Skin of body (tissue), 2 donors: ENCODE measurements around a stretch of chr2.

DNA sequence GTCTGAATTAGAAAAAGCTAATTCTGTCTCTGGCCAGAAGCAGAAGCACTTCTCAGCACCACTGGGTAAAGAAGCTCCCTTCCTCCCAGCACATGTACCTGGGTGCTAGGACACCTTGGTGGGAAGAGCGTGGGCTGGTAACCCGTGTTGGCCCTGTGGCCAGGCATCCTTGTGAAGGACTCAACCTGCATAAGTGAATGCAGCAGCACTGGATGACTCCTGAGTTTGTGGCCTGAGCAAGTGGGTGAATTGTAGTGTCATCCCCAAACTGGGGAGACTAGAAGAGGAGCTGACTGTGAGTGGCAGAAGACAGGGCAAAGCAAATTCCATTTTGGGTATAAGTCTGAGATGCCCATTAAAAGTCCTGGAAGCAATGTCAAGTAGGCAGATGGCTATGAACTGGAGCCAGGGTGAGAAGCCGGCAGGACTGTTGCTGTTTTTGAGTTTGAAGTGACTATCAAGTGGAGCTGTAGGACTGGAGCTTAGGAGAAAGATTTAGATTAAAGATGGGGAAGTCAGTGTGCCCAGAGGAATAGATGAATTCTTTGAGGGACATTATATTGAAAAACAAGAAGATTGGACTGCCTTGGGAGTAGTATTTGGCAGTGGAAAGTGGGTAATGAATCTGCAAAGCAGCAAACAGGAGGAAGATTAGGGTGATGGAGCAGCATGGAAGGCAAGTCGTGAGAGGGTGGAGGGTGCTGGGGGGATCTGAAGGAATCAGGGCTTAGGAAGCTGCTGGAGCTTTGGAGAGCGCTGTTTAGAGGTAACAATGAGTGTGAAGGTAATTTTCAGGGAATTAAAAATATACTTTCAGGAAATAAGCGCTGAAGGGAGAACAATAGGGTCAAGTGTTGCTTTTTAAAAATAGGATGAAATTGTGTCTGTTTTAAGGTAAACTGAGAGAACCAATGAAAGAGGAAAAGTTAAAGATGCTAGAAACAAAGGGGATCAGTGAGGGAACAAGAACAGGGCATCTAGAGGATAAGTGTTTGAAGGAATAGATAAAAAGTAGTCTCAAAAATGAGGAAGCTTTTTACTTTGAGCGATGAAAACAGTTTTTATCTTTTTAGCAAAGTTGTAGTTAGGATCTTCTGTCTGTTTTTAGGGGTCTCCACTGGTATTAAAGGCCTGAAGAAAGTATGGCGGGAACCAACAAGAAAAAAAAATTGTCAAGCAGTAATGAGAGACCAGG is 63.0 kb downstream of the STAT1 start:
- RAMPAGE, long total RNA, result no peak

- RAMPAGE, long total RNA, result no peak
These were observed 43.0 kb downstream of the STAT1 start for GRCh38 chr2:190970894-190971445.

DNA sequence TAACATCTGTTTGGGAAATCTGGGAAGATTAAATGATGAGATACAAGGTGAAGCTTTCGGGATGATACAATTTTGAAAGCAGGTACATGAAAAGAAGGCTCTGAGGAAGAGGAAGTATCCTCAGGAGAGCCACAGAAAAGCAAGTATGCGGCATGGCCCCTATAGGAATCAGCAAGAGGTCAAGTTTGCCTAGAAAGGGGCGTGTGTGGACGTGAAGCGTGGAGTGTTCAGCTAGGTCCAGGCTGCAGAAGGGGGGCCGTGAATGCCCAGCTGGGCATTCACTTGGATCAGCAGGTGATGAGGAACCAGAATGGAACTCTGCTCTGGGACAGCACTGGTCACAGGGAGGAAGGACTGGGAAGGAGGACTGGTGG is 19.9 kb downstream of the STAT1 start:
- RAMPAGE, long total RNA, result no peak

DNA sequence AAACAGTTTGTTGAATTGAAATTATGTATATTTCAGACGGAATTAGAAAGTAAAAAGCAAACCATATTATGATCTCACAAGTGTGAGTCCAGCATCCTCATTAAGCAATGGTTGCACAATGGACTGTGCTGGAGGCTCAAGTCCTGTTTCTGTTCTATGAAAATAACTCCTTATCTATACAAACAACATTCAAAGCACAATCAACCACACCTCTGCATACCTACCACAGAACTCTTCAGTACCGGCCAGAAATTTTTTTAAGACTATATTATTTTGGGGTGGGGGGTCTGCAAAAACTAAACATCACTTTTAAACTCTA is 902 bp downstream of the STAT1 start:
- RAMPAGE, long total RNA, result no peak

DNA sequence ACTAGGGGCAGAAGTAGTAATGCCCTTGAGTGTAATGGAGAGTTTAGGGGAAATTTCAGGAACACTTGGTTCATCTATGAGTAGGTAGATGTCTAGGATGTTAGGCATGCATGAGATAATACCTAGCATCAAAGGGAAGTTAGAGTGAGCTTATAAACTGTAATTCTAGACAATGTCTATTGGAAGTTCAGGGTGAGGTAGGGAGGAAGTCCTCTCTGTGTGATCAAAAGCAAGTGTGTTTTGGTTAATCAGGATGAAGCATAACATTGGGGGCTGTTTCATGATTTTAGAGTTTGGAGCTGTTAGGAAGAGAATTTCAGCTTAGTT is 8.7 kb upstream of the STAT1 start:
- RAMPAGE, long total RNA, result no peak

DNA sequence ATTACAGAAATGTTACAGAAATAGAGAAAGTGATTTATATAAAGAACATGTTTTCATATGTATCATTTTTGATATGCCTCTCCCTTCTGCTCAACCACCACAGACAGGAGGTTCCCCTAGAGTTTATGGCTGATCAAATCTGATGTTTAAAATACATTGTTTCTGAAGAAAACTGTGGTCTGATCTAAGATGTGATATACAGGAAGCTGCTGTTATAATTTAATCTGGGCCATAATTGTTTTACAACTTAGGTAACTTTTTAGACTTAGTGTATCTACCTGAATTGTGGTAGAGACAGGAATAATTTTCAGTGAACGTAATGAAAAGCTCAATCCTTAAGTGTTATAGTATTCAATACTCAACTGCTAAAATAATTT is 37.0 kb downstream of the STAT4 start:
- RAMPAGE, long total RNA, result no peak

- RAMPAGE, long total RNA, result no peak
These were observed 36.4 kb downstream of the STAT4 start for GRCh38 chr2:191114227-191115045.

DNA sequence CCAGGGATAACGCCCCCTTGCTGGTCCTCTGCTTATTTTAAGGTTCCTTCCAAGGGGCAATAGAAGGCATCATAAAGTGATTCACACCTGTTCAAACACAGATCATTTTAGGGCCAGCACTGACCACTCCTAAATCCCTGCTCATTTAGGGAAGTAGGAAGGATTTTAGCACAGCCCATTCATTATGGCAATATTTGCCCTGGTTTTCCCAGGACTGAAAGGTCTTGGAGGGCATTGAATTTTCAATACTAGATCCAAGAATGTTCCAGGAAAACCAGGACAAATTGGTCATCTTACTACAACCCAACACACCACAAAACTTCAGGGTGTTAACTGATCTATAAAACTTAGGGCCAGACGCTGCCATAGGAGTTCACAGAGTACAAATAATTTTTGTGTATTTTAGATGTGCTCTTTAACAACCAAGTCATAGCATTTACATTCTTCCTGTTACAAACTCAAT is 26.4 kb upstream of the STAT4 start:
- RAMPAGE, long total RNA, result no peak

DNA sequence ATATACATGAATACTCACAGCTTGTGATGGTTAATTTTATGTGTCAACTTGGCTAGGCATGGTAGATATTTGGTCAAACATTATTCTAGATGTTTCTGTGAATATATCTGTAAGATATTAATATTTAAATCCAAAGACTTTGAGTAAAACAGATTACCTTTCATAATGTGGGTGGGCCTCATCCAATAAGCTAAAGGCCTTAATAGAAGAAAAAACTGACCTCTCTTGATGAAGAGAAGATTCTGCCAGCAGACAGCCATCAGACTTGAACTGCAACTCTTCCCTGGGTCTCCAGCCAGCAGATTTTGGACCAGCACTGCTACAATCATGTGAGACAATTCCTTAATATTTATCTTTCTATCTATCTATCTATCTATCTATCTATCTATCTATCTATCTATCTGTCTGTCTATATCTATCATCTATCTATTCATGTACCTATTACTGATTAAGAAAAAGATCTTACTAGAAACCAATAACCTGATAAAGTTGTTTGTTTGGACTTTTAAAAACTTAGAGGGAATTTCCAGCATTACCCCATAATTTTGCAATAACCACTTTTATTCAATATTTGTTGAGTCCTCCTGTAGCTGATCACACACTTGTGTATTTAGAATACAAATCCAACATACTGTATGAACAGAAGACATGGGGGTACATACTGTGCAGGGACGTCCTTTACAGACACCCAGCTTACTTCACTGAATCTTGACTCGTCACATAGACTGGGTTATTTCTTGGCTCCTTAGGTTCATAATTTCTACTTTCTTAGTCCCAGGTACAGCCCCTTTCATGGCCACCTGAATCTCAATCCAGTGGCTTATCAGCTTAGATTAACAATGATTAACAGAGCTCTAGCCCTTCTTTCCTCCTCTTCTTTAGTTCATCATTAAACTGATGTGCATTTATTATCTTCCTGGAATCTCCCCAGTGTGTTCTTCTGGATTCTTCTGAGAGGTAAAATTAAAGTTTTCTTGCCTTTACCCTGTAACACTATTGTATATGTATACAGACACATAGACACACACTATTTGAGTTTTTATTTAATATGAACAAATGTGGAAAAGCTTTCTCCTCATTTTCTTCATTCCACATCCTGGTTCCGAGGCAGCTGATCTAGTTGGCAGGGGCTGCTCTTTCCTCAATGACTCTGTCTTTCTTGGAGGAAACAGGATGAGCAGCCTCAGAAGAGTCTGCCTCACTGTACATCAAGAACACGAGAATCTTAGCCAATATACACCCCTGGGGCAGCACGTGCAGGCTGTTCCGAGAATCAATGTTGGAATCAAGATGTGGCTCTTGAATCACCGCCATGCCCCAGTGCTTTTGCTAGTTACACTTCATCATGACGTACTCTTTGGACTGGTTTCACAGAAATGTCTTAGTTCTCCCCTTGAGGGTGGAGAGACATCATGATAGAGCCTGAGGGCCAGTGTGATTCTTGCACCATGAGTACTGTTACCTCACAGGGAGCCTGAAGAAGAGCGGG is 27.4 kb upstream of the STAT4 start:
- RAMPAGE, long total RNA, result no peak

DNA sequence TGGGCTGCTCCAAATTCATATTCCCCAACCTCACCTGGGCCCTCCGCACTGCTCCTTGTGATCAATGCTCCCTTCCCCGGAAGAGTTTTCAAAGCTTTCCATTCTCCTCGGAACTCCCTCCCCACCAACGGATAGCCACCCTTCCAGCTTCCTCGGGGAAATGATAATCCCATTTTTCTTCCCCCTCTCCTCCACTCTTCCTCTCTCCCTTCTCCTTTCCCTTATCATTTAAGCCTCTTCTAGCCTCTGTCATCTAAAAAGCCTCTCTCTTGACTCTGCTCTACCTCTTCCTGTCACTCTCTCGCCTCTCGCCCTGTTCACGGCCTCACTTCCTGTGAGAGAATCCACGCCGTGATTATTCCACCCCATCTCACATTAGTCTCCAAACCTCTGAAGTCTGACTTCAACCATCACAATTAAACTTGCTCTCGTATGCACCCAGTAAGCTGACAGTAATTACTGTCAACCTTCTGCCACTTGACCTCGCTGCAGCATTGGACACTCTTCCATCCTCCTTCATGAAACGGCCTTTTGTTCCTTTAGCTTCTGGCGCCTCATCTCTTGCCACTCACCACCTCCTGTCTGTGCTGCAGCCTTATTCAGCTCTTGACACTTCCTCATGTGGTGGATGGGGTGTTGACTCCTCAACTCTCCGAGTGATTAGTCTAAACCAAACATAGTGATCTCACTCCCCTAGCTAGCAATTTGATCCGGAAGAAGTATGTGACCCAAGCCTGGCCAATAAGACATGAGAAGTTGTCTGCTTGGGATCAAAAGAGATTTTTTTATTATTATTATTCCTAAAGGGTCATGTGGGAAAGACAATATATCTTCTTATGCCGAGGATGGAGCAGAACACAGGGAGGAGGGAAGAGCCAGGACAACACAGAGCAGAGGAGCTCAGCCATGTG is 38.6 kb upstream of the MYO1B start:
- RAMPAGE, long total RNA, result no peak

DNA sequence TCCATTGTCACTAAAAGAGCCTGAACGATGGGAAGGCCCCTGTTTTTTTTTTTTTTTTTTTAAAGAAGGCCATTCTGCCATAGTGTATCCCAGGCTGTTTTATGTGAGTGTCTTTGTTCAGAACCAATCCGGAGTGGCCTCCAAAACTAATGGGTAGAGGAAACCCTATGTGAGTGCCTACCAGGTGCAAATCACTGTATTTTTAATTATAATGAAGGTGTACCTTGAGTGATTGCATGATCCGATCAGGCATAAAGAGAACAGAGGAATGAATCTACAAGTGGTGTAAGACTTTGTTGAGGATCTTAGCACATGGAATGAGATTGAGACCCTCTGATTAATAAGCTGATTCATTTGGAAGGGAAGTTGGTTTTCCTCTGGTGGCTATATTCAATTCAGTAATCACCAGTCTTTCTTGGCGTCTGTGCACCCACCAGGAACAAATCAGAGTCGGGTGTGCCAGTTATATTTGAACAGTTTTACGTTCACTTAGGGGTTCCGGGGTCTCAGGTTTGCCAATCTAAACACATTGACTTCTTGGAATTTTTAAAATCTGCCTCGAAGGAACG is 20.0 kb downstream of the MYO1B start:
- RAMPAGE, long total RNA, result no peak

DNA sequence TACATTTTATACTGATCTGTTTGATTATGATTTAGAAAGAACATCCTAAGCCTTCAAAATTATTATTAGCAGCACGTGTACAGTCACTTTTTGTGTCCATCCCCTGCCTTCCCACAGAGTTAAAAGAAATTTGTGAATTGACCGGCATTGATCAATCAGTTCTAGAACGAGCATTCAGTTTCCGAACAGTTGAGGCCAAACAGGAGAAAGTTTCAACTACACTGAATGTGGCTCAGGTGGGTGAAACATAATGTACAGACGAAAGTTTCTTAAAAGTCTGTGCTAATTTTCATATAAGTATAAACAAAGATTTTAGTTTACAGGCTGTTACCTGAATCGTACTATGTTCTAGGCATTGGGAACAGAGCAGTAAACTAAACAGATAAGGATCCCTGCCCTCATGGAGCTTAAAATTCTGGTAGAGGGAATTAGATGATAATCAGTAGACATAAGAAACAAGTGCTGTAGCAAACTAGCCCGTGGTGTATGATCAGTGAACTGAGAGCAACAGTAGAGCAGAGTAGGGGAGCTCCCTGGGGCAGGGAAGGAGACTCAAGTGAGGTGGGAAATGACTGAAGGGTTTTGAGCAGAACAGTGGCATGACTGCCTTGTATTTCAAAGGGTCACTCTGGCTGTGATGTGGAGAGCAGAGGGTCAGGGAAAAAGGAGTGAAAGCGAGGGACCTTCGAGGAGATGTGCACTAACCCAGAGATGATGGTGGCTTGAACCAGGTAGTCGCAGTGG is 119.0 kb downstream of the MYO1B start:
- RAMPAGE, long total RNA, result no peak

- RAMPAGE, long total RNA, result no peak
These were observed 132.0 kb downstream of the MYO1B start for GRCh38 chr2:191376905-191377843.

- RAMPAGE, long total RNA, result no peak
These were observed 170.4 kb downstream of the MYO1B start for GRCh38 chr2:191415265-191416408.

- RAMPAGE, long total RNA, result no peak
These were observed 83.9 kb upstream of the NABP1 start for GRCh38 chr2:191593964-191594445.

DNA sequence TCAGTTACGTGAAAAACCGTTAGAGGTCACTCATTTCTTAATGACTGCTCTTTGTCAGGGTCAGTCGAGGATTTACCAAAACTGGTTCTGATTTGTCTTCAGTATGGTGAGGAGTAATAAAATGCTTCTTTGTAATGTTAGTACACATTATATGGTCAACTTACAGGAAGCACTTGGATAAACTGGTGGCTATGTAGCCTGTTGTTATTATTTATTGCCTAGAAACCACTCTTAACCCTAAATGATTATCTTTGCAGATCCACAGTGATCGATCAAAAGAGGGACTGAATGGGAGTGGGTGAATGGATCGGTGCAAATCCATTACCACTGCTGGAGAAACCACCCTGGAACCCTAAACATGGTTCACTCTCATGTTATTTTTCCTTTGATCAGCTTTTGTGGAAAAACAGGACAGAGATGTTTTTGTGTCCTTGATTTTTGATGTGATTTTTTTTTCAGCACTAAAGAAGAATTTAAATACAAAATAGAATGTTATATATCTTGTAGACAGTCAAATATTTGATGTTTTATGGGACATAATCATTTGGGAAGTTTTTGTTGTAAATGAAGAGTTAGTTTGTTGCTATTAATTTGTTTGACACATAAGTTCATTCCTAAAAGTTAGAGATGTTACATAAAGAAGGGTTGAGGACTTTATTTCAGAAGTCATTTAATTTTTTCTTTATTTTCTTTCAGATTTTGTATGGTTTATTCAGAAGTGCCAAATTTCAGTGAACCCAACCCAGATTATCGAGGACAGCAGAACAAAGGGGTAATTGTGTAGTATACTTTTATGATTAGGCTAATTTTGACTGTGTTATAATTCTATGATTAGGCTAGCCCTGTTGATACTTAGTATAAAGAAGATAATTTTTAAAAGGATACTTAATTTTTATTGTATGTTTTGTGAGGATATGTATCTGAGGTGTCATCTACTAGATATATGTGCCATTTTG is 5.4 kb downstream of the NABP1 start:
- RAMPAGE, long total RNA, result no peak

DNA sequence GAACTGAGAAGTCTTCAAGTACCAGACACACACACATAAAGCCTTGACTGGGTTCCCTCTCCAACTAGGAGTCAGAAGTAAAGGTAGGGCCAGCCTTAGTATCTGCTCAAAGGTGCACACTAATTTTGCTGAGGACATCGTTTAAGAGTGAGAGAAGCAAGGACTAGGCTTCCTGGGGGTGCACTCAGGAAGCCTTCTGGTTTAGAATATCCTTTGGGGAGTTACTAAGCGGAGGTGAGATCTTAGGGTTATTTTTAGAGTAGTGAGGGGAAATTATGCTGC is 9.8 kb downstream of the CAVIN2 start:
- RAMPAGE, long total RNA, result no peak

DNA sequence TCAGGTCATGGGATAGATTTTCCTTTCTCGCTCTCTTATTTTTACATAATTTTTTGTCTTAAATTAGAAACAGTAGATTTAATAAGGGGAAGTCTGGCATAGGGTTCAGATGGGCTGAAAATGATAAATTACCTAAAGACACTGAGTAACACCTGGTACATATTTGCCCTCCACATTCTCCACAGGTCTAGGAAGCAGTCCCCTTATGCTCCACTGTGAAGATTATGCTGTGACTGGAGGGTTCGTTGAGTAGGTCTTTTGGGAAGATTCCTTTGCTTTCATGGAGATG is 3.6 kb downstream of the CAVIN2 start:
- RAMPAGE, long total RNA, result no peak

DNA sequence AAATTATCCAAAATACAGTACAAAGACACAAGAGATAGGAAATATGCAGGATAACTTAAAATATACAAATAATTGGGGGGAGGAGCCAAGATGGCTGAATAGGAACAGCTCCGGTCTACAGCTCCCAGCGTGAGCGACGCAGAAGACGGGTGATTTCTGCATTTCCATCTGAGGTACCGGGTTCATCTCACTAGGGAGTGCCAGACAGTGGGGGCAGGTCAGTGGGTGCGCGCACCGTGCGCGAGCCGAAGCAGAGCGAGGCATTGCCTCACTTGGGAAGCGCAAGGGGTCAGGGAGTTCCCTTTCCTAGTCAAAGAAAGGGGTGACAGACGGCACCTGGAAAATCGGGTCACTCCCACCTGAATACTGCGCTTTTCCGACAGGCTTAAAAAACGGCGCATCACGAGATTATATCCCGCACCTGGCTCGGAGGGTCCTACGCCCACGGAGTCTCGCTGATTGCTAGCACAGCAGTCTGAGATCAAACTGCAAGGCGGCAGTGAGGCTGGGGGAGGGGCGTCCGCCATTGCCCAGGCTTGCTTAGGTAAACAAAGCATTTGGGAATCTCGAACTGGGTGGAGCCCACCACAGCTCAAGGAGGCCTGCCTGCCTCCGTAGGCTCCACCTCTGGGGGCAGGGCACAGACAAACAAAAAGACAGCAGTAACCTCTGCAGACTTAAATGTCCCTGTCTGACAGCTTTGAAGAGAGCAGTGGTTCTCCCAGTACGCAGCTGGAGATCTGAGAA is 976.1 kb upstream of the TMEFF2 start:
- RAMPAGE, long total RNA, result no peak

- RAMPAGE, long total RNA, result no peak
These were observed 95.8 kb upstream of the SLC39A10 start for GRCh38 chr2:195561216-195561733.